ENCODE results near the gene RIMS1.

- PRO-cap, result no peak
Measured at GRCh38 chr6:56627798-56628208, 326.8 kb downstream of the DST start.

DNA sequence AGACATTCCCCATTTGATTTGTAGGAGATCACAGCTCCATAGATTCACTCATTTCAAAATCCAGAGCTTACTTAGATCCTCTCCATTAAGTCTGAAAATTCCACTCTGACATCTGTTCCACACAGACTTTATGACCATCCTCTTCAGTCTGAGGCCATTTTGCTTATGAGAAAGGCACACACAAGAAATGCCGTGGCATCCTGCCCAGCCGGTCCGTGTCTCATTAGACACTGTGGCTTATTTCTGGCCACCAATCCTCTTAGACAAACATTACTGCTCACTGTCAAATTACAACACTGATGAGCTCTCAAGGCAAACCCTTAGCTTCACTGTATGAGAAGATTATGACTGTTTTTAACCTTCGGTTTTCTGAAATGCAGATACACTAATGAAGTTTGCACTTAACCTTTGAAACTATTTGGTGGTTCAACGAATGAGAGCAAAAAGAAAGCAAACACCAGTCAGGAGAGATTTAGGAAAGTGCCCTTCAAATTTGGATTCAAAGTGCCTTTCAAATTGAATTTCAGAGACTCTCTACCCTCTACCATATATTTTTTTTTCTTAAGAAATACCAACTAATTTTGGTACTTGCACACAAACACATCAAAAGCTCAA is 261.4 kb downstream of the DST start:
- PRO-cap, result unidirectional peak, minus-strand start at position 150 of the sequence

- PRO-cap, result bidirectional peak, plus-strand start at chr6:56841197, minus-strand start at chr6:56841081
Measured at GRCh38 chr6:56840799-56841342, 113.8 kb downstream of the DST start.

- PRO-cap, result no peak
Measured at GRCh38 chr6:56875713-56876338, 78.8 kb downstream of the DST start.

DNA sequence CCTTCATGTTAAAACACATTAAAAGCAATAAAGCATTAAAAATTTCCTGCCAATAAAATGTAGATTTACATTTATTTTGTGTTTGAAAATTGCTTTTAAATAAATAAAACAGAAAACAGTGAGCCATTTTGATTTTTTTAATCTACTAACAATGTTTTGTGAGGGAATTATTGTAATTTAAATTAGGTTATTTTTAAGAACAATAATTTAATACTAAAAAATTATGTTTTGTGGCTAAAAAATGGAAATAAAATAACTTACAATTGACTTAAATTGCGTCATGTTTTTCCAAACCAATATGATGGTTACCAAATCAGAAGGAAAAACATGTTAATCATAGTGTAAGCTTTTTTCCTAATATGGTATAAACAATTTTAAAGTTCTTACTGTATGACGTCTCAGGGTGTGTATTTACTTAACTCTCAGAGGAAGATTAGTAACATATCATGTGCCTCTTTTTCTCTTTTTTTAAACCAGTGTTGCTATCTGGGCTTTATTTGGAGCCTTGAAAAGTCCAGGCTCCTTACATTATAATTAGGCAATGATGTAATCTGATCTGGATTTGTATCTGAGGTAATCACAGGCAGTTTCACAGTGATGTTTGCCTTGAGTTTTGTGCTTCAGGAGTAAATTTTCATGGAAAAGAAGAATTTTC is 20.3 kb upstream of the RAB23 start:
- PRO-cap, result no peak

DNA sequence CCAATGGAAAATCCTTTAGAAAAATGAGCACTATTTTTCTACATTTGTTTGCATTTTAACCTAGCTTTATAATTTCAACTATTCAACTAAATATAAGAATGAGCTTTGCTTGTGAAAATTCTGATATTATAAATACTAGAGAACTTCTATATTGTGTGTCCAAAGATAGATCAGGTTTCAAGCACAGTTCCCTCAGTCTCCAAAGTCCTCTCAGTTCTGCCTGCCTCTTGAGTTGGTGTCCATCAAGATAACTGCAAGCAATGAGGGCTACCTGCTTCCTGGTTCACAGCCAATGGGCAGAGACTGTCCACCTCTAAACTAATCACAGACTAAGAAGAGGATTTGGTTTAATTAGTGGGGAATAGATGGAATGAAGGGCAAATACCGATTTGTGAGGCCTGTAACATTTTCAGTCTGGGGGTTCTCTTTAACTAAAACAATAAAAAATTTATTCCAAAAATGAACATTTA is 41.3 kb upstream of the PTP4A1 start:
- PRO-cap, result no peak

DNA sequence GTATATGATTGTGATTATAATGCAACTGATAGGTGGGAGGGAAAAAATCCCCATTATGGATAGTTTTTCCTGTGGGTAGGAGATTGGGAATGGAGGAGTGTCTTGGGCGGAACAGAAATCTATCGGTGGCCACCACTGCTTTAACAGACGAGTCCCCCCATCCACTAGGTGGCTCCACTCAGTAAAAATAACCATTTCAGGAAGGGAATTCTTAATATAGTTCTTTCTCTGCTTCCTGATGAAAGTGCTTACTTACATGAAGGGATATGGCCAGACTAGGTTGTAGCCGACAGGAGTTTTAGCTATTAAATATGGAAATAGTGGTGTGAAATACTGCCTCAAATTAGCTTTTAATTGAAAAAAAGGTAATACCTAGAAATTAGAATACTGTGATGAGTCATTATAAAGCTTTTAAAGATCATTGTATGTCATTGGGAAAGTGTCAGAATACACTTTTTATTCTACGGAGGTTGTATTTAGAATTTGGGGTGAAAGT is 2.1 kb downstream of the PTP4A1 start:
- PRO-cap, result no peak

GRCh38 chr6:63581616-63582849 is 9.8 kb downstream of the PTP4A1 start:
- PRO-cap, result no peak

GRCh38 chr6:63646350-63647038 is 10.9 kb downstream of the PHF3 start:
- PRO-cap, result no peak

- PRO-cap, result no peak
Measured at GRCh38 chr6:64302006-64302308, 666.4 kb downstream of the PHF3 start.

- PRO-cap, result no peak
Measured at GRCh38 chr6:65305526-65305776, 4.2 kb downstream of the ZC3H11C start.

GRCh38 chr6:68634267-68635227 is 535 bp upstream of the ADGRB3 start:
- PRO-cap, result bidirectional peak, plus-strand start at chr6:68635357, minus-strand start at chr6:68635133

DNA sequence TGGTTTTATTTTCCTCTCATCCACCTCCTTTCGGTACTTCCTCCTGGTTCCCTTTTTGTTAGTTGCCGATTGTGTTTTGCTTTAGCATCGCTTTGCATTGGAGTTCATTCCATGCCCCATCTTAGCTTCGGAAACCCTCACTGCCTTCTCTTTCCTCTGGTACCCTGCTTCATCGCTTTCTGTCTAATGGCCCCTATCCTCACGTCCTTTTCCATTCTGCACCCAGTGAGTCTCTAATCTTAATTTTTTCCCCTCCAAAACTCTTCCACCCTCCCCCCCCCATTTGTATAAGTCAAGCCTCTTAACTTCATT is 892 bp downstream of the FAM135A start:
- PRO-cap, result no peak

GRCh38 chr6:71290445-71291693 is 2.3 kb downstream of the OGFRL1 start:
- PRO-cap, result no peak

DNA sequence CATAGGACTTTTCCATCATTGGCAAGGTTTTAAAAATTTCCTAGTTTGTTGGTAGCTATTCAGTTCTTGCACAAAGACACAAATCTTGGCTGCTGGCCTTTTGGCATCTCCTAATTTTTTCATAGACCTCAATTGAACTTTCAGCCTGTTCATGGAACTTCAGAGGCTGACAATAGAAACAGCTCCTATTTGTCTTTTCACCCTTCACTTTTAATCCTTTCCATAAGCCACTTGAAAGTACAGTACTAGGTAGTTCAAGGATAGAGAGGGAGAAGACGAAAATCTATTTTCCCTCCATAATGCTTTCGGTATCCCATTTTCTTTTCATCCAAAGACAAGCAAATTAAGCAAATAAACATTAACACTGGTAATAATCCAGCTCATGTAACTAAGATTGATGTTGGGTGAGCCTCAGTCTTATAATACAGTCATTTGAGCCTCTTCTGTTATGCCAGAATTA is 61.7 kb downstream of the OGFRL1 start:
- PRO-cap, result no peak

- PRO-cap, result no peak
Measured at GRCh38 chr6:71404707-71405225, 116.2 kb downstream of the OGFRL1 start.

DNA sequence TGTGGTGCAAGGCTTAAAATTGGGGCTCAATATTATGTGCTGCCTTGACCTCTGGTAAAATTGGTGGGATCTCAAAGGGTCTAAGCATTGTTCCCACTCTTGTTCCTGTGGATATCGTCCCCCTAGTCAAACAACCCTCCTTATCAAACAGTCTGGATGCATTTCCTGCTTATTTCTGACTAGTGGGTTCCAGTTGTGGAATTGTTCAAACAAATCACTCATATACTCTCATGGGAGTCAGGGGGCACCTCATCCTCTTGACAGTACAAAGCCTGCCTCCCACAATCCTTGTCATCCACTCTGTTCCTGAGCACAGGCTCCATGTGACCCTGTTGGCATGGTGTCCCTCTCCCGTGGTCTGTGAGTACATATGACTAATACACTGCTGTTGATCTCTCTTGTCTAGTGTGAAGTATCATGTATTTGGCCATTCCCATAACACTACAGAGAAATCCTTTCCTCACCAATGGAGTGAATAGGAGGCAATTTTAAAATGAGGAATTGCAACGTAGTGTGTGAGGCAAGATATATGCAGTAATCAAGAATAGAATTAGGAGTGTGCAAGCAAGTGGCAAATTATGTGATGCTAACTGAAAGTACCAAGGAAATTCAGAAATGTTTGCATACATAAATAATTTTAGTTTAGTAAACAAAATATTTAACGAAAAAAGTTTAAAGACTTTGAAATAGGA is 185.3 kb downstream of the OGFRL1 start:
- PRO-cap, result no peak

DNA sequence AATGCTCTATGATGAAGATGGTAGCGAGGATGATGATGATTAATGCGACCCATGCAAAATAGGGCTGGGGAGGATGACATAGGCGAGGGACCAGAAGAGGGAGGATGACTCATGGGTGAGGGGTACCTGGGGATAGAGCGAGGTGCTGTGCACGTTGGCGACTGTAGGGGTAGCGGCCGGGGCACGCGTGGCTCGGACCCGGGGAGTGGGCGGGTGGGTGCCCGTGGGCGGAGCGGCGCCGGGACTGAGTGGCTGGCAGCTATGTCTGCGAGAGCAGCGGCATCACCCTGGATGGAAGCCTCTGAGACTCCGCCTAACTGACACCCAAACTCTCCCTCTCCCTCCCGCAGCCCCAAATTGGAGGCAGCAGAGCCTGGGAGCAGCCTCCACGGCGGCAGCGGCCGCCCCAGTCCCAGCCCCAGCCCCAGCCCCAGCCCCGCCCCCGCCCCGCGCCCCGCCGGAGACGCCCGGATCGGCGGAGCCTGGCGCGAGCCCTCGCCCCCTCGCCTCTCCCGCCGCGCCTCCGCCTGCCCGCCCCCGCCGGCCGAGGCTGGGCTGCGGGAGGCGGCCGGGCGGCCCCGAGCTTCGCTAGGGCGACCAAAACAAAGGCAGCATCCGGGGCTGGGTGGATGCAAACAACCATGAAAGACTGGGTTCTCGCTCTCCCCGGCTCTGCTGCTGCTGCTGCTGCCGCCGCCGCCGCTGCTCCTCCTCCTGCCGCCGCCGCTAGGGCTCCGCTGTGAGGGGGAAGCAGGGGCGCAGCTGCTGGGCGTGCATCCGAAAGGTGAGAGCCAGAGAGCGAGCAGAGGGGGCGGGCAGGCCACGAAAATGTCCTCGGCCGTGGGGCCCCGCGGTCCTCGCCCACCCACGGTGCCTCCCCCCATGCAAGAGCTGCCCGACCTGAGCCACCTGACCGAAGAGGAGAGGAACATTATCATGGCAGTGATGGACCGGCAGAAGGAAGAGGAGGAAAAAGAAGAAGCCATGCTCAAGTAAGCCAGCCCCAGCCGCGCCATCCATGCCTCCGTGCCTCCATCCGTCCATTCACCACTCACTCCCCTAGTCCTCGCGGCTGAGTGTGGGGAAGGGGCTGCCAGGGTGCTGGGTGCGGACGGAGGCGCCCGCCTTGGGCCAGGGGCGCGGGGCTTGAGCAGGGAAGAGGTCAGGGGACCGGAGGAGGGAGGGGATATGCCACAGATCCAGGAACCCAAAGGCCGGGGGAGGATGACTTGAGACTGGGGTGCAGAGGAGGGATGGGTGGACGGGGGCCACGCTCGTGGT is at the start of gene RIMS1:
Gene RIMS1, plus strand, starts transcription at position 355 of the 1,281 bp plus-strand sequence.
- PRO-cap, result unidirectional peak, minus-strand start at position 711 of the sequence

DNA sequence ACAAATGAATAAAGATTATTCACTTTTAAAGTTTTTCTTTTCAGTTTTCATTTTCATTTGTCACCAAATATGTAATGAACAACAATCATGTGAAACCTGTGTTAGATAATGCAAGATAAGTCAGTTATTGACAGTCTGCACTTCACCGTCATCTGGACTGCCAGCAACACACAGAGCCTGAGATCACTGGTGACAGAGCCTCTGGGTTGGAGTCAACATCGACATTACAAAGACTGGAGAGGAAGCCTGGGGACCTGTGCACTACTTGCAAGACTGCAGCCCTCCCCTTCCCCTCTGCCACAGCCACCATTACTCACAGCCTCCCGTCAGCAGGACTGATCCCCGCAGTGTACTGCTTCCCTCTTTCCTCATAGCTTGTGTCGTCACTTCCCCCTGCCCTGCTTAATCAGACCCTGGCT is 235.7 kb upstream of the KCNQ5 start:
- PRO-cap, result no peak

- PRO-cap, result no peak
Measured at GRCh38 chr6:72778892-72779535, 157.2 kb downstream of the KCNQ5 start.

All from sciatic nerve (tissue), 1 donor.